ENCODE measurements around the genes SEC61B and OR13C8.

GRCh38 chr9:99119091-99119635 is 14.2 kb downstream of the TGFBR1 start:
- PRO-cap: no peak

- PRO-cap: bidirectional peak, plus-strand start at chr9:99222282, minus-strand start at chr9:99221912
Observed at GRCh38 chr9:99222124-99223020, at the start of gene SEC61B. Gene SEC61B (plus strand): TSS chr9:99222282.

GRCh38 chr9:99357410-99358055 is 135.5 kb downstream of the SEC61B start:
- PRO-cap: no peak

- PRO-cap: no peak
Observed at GRCh38 chr9:99359155-99359920, 137.3 kb downstream of the SEC61B start.

GRCh38 chr9:99660251-99660832 is 161.3 kb upstream of the NR4A3 start:
- PRO-cap: unidirectional peak, plus-strand start at chr9:99660474

DNA sequence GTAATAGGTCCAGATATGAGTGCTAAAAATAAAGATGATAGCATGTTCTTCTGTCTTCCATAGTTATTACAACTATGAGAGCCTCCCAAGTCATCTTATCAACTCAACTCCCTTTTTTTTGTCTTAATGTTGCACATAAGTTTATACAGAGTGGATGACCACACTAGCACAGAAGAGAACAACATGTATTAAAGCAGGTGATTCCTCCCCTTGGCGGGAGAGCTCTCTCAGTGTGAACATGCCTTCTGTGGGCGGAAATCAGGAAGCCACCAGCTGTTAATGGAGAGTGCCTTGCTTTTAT is 40.1 kb upstream of the STX17 start:
- PRO-cap: no peak

GRCh38 chr9:99904253-99904676 is 2.2 kb upstream of the STX17 start:
- PRO-cap: no peak

GRCh38 chr9:100002570-100002894 is 96.1 kb downstream of the STX17 start:
- PRO-cap: no peak

DNA sequence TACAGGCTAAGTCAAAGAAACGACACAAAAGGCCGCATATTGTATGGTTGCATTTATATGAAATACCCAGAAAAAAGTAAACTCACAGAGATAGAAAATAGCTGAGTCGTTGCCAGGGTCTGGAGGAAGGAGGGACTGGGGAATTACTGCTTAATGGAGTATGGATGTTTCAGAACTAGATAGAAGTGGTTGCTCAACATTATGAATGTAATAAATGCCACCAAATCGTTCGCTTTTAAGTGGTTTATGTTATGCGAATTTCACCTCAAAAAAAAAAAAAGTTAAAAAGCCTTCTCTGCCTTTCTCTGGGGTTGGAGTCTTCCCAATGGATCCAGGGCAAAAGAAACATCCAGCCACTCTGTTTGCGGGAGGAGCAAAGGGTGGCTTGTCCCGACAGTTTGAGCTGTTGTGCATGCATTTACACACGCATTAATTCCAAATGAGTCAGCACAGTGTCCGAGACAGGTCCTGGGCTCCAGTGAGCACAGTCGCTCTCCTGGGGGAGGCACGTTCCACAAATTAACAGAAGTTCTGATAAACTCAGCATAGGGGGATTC is 630 bp upstream of the MSANTD3 start:
- PRO-cap: unidirectional peak, plus-strand start at position 459 of the sequence

GRCh38 chr9:100598360-100599095 is 20.6 kb downstream of the CAVIN4 start:
- PRO-cap: bidirectional peak, plus-strand start at chr9:100598990, minus-strand start at chr9:100598747

DNA sequence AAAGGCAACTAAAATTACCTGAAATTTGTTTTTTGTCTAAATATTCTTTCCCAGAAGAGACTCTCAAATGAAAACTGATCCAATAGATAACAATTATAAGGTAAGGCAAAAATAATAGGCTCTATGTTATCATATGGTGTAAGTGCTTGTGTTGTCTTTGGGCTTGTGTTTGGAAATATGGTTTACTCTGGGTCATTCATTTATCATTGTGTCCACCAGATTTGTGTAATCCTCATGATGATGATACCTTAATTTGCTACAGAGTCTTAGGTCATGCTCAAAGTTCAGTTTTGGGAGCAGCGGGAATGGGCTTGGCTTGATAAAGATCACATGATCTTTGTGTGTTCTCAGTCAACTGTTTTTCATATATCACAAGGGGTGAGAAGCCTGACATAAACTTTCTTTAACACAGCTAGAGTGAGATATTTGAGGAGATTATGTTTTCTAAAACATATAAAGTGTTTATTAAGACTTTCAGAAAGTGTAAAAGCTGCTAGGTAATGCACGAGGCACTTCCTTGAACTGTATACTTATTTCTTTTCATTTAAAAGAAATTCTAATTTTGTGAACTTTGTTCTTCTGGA is 34.2 kb downstream of the PLPPR1 start:
- PRO-cap: no peak

GRCh38 chr9:101432820-101433967 is 2.4 kb downstream of the ALDOB start:
- PRO-cap: no peak

DNA sequence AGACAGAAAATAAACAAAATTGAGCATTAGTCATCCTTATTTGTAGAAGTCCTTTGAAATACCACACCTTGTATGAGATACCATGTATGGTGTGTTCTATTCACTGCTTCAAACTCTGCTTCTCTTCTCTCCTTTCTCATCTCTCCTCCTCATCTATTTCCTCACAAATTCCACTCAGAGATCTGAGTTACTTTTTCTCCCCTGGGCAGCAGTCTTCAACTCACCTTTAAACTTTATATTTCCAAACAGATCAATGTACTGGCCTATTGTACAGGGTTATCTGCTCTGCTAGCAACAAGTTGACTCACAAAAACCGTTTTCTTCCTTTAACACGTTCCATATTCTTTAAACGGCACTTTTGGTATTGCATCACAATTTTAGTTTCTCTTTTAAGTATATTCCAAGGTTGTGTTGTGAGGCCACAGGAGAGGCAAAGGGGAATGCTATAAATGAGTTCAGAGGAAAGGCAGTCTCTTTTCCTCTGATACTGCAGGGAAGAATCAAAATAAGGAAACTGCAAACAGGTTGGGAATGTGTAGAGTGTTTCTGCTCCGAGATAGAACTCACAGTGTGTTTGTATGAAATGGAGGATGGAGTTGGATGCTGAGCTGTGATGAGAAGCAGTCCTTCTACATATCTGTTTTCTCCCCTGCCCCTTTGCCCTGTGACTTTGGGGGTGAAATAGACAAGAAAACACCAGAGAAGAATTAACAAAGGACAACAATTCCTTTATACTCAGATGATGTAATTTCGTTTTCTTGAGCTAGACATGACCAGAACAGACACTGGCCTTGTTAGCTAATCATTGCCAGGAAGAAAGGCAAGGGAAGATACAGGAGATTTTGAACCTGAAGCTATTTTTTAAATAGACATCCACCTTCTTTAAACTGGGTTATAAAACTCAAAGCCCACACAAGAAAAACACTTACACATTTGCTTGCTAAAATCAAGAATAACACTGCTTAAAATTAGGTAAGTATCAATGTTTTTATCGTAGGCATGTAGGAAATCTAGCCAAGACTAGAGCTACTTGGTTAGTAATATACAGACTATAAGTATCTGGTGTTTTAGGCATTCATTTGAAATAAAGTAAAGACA is 10.0 kb upstream of the ALDOB start:
- PRO-cap: no peak

GRCh38 chr9:101580052-101580412 is 14.7 kb downstream of the PPP3R2 start:
- PRO-cap: no peak

- PRO-cap: no peak
Observed at GRCh38 chr9:101605296-101605971, 10.7 kb upstream of the PPP3R2 start.

- PRO-cap: no peak
Observed at GRCh38 chr9:103188948-103189184, 193.7 kb downstream of the CYLC2 start.

GRCh38 chr9:104568912-104569350 is at the start of gene OR13C8:
Gene OR13C8 (plus strand): TSS chr9:104569168.
- PRO-cap: no peak

- PRO-cap: no peak
Observed at GRCh38 chr9:104790011-104790275, 26.0 kb downstream of the NIPSNAP3B start.

DNA sequence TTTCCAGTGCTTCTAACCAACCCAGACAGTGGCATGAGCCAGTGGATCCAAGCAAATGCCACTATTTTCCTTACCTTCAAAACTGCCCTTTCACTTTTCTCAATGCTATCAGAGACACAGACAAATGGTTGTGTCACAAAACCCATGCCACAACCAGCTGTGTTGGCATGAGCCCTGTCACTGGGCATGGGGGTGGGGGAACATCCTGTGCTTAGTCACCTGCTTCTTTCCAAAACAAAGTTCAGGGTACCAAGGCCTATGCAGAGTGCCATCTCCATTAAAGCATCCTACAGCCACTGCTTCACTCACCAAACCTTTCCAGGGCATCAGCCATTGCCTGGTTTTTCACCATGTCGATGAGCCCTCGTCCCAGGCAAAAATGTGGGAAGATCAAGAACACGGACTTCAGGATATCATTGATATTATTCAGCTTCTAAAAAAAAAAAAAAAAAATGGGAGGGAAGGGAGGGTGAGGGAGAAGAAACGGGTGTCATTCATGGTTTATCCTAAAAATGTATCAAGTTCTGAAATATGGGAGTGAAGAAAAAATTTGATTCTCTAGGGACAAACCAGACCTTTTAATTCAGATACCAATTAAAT is 30.2 kb downstream of the NIPSNAP3B start:
- PRO-cap: no peak

DNA sequence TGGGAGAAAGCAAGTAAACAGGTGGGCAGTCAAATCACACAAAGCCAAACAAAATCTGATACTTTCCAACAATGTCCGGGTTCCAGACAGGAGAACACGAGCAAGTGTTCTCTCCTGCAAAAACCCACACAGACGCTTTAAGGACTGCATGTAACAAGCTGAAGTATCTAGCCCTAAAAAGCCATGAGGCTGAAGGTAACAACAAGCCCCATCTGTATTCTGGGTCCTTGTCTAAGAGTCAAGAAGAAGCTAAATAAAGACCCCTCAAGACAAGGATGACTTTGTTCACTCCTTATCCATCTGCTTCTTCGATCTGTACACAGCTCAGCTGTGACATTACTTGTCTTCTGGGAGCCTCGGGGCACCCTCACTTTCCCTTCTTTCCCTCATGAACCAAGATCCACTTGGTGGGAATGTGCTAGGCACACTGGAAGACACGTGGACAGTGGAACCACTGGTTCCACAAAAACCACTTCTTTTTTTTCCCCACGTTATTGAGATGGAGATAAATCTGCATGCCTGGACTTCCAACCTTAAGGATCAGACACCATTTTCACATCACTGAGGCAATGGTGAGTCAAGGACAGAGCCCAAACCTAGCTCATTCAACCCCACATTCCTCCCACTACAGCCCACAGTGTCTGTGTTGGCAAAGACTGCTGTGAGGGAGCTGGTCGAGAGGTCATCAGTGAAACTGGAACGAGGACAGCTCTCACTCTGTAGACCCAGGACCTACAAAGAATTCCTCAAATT is 75.0 kb downstream of the ABCA1 start:
- PRO-cap: no peak

All from bronchus (tissue), 1 donor.